Bronchus (tissue), 1 donor: ENCODE measurements around the gene RABGAP1.

DNA sequence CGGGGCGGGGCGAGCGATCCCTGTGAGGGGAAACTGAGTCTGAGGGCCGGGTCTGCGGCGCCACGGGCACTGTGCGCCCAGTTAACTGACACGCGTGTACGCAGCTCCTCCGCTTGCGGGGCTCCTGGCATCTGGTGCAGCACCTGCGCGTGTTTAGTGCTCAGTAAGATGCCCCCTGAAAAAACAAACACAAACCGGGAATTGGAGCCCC is 2.6 kb upstream of the TRAF1 start:
- PRO-cap, result no peak

- PRO-cap, result no peak
Observed at GRCh38 chr9:121220953-121221627, 19.4 kb upstream of the RAB14 start.

DNA sequence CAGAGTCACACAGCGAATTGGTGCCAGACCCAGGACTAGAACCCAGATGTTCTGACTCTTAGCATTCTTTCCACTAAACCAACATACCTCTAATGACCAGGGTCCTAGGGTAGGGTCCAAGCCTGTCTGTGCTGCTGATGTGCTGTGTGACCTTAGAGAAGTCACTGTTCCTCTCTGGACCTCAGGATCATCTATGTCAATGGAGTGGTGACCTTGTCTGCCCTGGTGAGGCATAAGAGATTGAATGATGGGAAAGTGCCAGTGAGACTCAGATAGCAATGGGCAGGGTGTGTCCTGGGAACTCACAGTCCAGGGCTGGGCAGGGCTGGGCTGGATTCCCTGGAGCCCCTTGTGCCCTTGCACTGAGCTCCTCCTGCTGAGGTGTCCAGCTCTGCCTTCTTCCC is 36.0 kb downstream of the GSN start:
- PRO-cap, result no peak

- PRO-cap, result no peak
Observed at GRCh38 chr9:121312139-121312615, 44.2 kb downstream of the GSN start.

DNA sequence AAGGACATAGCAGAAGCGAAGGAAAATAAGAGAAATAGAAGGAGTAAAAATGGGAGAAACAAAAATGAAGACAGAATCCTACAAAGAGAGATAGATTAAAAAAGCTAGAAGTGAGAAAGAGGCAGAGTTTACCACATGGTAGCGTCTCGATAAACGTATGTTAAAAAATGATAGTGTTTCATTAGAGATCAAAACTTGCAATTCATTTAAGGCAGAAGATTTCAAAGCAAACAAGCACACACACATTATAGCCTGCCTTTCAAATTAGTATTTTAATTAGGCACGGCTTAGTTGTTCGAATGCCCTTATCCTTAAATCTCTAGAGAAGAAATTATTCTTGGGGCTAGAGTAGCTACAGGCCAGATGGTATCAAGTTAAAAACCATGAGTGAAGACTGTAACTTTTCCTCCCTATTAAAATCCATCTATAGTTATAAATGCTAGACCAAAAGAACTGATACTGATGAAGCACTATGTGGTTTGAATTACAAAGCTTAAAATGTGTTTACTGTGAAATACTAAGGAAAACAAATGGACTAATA is 5.9 kb downstream of the STOM start:
- PRO-cap, result no peak

DNA sequence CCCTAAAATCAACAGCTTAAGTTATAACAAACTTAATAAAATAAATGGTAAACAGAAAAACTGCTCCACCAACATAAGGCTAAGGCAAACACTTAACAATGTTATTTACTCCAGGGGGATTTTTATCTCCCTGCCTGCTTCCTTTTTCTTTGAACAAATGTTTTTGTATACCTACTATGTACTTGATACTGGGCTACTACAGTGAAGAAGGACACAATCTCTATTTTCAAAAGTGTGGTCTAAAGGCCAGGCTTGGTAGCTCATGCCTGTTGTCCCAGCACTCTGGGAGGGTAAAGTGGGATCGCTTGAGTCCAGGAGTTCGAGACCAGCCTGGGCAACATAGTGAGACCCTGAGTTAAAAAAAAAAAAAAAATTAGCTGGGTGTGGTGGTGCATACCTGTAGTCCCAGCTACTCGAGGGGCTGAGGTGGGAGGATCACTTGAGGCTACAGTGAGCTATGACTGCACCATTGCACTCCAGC is 3.4 kb downstream of the STOM start:
- PRO-cap, result no peak

GRCh38 chr9:121369248-121369674 is 789 bp downstream of the STOM start:
- PRO-cap, result no peak

GRCh38 chr9:121498089-121498332 is 1.6 kb downstream of the GGTA1 start:
- PRO-cap, result no peak

- PRO-cap, result unidirectional peak, plus-strand start at chr9:121546255
Observed at GRCh38 chr9:121545942-121546423, 46.3 kb upstream of the GGTA1 start.

DNA sequence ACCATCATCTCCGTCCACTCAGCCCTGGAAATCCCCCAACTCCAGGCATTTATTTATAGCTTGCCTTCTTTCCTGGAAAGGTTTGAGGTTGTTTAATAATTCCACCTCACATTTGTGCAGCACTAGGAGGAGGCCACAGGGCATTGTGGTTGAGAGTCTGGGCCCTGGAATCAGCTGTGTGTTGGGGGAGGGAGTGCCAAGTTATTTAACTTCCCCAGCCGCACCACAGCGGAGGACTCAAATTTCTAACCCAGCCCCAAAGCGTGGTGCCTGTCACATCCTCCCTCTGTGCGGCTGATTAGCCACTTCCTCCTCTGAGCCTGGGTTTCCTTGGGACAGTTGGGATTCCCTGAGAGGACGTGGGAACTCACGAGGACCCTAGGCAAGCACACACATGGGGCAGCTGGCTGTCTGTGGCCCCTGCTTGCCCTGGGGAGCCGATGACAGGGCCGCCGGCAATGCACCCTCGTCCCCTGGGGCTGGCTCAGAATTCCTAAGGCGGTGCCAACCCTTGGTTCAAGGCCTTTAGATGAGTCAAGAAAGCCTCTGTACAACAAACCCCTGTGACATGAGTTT is 58.3 kb upstream of the GGTA1 start:
- PRO-cap, result no peak

DNA sequence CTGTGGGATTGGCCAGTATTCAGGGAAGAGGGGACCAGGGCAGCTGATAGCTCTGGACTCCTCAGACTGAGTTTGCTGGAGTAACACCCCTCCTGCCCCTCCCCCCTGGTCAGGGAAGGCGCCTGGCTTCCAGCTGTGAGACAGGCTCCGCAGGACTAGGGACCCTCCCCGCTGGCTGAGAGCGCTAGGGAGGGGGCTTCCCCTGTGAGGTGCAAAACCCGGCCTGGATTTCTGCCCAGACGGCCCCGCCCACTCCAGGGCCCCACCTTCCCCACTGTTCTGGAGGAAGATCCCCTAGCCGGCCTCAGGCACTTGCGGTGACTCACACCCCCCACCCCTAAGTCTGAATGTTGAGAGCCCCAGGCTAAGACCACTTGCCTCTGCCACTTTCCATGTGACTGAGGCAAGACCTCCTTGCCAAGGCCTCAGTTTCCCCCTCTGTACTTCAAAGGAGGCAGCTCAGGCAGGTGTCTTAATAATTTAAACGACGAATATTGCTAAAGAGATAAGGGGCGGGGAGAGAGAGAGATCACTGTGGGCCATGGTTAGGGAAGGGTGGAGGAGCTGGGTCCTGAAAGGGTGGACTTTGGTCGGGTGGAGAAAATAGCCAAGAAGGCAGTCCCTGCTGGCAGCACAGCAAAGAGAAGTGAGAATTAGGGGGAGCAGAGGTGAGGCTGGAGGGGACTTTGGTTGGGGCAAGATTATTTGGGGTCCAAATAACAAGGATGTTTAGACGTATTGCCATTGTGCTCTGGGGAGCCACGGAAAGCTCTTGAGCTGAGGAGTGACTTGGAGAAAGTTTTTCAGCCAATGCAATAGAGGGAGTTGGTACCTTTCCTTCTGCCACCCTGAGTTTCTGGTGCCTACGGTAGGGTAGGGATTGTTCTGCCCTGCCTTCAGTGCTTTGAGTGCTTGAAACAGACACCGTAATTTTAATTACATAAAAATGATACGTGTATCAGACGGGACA is 960 bp upstream of the DAB2IP start:
- PRO-cap, result no peak

- PRO-cap, result no peak
Observed at GRCh38 chr9:121701934-121702321, 50.5 kb downstream of the DAB2IP start.

- PRO-cap, result no peak
Observed at GRCh38 chr9:121738148-121738701, 86.8 kb downstream of the DAB2IP start.

GRCh38 chr9:121860772-121861126 is 209.3 kb downstream of the DAB2IP start:
- PRO-cap, result no peak

GRCh38 chr9:122091851-122092168 is 1.3 kb downstream of the TTLL11 start:
- PRO-cap, result no peak

DNA sequence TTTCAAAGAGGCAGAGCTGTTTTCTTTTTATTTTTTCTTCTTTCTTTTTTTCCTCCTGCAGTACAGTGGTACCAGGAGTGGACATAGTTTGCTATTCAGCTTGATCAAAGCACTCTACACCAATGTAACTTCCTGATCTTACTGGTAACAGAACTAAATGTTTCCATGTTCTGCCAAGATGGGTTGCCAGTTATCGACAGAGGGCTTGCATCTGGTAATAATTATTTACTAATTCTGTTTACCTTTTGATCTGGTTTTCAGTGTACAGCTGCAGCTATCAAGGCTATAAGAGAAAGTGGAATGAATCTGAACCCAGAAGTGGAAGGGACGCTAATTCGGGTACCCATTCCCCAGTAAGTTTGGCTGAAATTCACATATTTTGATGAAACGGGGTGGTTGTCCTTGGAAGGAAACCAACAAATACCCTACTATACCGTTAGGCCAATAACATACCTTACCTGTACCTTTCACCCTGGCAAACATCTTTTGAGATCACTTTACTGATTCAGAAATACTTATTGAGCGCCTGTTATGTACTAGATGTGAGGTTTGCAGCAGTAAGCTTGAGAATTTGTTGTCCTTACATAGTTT is 26.9 kb downstream of the MRRF start:
- PRO-cap, result no peak

- PRO-cap, result no peak
Observed at GRCh38 chr9:122788962-122789281, 189 bp downstream of the OR5C1 start.

GRCh38 chr9:122931860-122932332 is 584 bp upstream of the ZBTB26 start:
- PRO-cap, result no peak

DNA sequence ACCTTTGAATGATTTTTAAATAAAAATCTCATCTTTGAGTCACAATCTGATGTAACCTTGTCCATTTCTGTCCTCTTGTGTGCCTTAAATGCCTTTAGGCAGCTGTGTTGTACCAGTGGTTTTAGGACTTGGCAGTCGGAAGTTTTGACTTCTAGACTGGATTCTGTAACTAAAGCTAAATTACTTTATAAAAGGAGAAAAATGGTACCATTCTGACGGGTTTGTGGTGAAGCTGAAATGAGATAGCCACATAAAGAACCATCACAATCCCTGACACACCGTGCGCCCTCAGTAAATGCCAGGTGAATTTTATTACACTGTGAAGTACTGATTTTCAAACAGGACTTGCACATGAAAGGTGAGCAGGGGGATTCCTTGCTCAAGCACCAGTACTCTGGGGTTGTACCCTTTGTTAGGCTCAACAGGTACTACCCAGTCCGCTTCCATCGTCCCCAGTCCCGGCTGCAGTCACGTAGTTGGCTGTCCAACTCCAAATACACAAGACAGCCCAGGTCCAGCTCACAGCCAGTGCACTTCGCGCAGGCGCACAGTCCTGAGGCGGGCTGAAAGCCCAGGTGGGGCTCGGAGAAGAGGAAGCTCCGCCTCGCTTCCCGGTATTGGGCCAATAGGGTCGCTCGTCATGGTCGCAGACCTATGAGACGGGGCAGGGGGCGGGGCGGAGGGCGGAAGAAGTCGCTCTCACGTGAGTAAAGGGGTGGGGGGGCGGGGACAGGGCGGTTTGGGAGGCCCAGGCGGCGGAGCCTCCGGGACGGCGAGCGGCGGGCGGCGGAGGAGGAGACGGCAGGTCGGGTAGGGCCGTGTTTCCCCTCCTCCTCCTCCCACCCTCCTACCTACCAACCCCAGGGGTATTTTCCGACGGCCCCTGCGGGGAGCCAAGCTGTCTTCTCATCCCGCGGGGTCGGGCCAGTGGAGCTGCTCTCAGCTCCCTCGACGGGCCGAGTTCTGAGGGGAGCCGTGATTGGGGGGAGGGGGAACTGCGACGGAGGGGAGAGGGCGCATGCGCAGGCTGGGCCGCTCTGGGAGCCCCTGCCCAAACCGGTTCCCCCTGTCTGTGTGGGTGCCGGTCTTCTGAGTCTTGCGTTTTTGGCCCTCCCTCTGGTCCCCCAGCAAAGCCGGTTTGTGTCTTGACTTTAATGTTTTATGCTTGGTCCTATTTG is at the start of gene RABGAP1:
Gene RABGAP1 (plus strand): TSS at position 737 of the 1,178 bp plus-strand sequence.
- PRO-cap, result bidirectional peak, plus-strand start at position 737 of the sequence, minus-strand start at position 496 of the sequence; bidirectional peak, plus-strand start at position 1,069 of the sequence, minus-strand start at position 965 of the sequence

DNA sequence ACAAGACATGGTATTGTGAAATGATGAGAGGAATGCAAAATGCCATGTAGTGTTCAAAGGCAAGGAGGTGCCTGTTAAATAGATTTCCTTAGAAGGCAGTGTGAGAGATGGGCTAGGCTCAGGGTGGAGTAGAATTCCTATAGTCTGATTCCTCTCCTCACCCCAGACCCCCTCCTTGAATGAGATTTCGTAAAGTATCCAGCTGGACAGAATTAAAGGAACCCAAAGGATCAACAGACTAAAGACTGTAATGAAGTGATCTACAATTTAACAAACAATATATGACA is 11.2 kb downstream of the GPR21 start:
- PRO-cap, result no peak